Left lung (tissue), 1 donor: Measurements from ENCODE around the genes EDEM2, PROCR, CNBD2 and DLGAP4.

GRCh38 chr20:34875659-34876509 lies 528 bp upstream of the ACSS2 start:
- PRO-cap, result bidirectional peak, plus-strand start at chr20:34876614, minus-strand start at chr20:34876238

DNA sequence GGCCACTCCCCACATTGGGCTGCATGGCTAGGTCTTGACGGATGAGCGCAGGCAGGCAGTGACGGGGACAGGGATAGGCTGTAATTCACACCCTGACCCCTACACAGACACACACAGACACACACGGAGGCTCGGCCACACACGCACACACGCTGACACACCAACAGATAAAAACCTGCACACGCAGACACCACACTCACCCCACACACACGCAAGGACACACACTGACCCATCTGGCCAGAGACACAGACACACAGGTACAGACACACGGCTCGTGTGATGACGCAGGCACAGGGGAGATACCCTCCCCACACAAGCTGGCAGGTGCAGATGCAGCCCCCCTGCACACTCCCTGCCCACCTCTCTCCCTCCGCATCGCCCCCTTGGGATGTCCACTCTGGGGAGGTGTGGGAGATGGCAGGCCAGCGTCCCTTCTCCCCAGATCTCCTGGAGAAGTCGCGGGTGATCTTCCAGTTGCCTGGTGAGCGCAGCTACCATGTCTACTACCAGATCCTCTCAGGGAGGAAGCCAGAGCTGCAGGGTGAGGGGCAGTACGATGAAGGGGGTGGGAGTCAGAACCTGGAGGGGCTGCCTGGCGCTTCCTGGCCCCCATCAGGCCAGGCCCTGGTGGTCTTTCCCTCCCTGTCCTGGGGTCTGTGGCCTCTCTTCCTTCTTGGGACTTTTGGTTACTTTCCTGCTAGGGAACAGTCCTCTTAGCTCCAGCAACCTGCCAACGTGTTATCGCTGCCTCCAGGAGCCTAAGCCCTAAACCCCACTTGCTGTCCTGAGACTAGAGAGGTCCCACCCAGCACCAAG lies 30.2 kb downstream of the MYH7B start:
- PRO-cap, result no peak

DNA sequence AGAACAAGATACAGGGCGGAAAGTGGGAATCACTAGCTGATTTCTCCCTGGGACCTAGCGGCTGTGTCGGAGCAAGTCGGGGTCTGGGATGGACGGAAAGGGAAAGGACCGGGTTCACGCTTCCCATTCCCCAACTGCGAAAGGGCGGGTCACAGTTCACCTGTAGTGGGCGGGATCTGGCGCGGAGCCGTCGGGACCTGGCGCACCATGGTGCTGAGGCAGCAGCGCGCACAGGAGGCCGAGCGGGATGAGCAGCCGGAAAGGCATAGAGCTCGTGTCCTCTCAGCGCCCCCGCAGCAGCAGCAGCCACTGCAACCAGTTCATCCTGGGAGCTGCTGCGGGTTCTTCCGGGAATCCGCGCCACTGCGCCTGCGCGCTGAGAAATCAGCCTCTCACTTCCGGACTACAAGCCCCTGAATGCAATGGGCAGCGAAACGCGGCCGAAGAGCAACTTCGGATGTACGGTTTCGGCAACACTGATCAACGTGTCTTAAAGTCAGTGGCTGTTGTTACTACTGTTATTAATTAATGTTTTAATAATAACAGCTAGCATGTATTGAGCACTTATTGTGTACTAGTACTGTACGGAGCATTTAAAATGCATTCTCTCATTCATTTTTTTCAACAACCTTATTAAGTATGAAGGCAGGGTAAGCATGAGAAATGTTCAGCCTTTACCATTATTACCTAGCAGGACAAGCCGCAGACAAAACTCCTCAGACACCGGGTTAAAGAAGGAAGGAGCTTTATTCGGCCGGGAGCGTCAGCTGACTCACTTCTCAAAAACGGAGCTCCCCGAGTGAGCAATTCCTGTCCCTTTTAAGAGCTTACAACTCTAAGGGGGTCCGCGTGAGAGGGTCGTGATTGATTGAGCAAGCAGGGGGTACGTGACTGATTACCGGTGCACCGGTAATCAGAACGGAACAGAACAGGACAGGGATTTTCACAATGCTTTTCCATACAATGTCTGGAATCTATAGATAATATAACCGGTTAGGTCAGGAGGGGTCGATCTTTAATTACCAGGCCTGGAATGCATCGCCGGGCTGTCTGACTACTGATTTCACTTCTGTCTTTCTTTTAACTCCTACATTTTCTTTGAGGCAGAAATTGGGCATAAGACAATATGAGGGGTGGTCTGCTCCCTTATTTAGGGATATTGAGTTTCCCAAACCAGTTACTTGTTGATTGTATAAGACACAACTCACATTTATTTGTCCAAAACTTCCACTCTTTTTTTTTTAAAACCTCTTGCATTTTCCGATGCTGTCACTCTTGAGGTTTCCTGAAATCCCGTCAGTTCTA lies at the start of gene EDEM2:
TSS of gene EDEM2 (minus strand) at position 345 of the 1,305 bp plus-strand sequence.
- PRO-cap, result bidirectional peak, plus-strand start at position 450 of the sequence, minus-strand start at position 317 of the sequence; unidirectional peak, plus-strand start at position 749 of the sequence

DNA sequence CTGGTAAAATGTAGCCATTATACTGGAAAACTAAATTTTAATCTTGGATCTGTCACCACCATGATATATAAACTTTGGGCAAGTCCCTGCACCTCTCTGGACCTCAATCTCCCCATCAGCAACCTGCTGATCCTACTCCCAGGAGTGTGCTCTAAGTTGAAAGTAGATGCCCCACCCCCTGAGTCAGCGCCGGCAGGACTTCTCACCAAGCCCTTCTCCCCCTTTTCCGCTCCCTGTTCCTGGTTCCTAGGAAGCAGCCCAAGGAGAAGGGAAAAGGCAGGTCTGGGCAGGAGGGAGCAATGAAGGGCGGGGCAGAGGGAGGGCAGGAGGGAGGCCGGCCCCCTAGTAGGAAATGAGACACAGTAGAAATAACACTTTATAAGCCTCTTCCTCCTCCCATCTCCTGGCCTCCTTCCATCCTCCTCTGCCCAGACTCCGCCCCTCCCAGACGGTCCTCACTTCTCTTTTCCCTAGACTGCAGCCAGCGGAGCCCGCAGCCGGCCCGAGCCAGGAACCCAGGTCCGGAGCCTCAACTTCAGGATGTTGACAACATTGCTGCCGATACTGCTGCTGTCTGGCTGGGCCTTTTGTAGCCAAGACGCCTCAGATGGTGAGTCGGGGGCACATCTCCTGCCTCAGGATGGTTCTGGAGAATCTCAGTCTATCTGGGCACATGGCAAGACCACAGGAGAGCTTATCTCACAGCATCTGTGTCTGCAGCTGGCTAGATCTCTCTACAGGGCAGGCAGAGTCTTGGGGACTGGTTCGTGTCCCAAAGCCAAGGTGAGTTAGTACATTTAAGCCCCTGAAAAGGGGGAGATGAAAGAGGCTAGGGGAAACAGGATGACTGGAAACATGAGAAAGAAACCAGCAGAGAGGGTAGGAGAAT lies at the start of gene PROCR:
TSS of gene PROCR (plus strand) at position 458 of the 889 bp plus-strand sequence.
- PRO-cap, result bidirectional peak, plus-strand start at position 473 of the sequence, minus-strand start at position 226 of the sequence

DNA sequence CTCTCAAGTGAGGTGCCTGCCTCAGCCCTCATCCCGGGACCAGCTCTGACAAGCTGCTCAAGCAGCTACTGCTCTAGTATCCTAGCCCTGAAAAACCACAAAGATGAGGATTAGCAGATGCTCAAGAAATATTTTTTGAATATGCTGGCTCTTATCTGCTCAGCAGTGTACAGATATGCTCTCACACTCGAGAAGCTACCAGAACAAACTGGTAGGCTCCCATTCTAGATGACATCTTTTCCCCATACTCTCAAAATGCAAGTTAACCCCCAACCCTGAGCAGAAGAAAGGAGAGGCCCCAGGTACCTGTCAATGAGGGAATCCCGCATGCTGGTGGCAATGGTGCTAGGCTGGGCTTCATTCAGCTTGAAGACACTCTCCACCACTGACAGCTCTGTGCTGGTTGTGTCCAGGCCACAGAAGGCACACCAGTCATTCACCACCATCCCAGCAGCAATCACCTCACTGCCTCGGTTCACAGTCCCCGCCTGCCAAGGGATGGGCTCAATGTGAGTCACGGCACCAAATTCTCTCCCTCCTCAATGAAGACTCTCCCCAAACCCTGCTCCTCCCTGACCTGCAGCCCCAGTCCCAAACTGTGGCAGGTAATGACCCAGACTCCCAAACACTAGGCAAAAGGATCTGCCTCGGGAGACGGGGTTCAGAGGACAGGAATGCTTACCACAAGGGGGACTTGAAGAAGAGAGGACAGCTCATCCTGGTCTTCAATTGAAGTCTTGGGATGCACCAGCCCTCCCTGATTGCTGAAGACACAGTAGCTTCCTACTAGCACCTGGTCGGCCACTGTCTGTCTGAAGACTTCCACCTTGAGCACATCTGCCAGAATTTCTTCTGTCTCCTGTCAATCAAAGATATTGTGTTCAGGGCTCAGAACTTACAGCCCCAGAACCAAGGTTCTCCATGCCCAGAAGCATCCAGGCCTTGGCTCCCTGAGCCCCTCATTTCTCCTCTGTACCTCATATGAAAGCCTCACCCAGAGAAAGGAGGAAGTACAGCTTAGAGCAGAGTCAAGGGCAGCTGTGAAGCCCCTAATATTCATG lies 1.7 kb upstream of the MMP24OS start:
- PRO-cap, result no peak

DNA sequence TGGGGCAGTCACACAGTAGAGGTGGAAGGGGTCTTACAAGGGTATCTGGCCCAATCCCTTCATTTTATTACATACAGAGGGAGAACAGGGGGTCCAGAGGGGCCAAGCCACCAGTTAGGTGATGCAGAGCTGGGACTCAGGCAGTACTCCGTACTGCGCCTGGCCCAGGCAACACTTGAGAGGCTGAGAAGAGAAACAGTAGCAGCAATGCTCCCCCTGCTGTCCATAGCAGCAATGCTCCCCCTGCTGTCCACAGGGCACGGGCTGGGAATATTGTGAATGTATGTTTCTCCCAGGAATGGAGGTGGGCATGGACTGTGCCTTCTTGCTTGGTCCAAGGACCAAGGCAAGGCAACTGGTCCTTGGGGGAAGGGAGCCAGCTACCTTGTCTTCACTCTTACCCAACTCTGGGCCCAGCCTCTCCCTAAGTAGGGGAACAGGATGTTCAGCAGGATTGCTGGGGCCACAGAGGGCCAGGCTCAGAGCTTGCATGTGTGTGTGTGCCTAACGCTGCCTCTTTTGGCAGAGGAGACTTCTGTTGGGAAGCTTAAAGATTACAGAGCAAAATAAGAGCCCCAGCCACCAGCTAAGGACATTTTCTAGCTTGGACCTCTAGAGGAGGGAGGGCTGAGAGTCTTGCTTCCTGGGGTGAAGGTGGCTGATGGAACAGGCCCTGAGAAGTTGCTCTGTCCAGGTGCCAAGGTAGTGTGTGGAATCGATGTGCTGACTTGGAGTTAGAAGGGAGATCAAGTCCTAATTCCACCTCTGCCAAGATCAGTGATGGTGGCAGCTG lies 14.9 kb upstream of the FAM83C start:
- PRO-cap, result no peak

DNA sequence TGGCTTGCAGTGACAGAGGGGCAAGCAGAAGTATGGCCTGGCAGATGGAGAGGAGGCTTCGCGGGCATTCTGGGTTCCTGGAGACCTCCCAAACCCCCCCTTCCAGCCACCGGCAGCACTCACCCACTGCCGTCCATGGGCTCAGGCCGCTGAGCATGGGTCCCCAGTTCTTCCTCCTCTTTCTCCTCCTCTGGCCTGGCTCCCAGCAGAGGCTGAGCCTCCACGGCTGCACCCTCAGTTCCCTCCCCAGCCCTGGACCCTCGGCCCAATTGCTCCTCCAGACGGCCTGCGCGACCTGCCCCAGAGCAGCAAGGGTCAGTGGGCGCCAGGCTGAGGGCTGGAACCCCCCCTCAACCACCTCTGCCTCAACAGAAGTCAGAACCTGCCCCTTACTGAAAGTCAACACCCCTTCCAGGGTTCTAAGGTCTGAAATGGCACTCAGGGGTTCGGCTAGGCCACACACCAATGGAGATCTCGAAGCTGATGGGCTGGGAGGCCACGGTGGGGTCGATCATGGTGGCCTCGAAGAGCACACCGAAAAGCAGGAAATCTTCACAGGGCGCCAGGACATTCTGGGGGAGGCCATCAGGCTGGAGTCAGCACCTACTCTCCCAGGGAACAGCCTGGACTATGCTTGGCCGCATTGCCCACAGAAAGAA lies 15.8 kb upstream of the SPAG4 start:
- PRO-cap, result no peak

DNA sequence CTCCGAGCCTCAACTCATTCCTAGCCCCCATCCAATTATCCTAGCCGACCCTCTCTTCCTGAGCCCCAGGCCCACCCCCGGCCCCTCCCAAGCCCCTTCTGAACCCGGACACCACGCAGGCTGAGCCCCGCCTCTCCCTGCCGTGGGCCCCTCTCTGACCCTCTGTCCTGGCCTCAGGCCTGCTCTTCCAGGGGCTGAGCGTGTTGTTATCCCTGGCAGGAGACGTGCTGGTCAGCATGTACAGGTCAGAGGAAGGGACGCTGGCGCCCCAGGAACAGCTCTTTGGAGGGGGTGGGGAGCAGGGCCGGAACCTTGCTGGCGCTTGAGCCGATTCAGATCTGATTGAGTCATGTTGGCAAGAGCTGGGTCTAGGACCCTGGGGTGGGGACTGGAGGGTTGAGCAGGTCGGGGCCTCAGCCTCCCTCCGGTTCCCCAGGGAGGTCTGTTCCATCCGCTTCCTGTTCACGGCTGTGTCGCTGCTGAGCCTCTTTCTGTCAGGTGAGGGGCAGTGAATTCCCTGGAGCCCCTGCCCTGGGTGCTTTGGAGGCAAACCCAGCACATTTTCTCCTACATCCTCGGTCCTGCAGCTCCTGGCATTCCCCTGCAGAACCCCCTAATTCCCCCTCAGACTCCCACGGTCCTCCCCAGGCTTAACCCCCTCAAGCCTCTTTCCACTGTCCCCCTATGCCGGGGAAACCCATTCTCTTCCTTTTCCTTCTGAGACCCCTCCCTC lies 1.9 kb downstream of the SPAG4 start:
- PRO-cap, result no peak

GRCh38 chr20:35701742-35702532 lies 2.7 kb downstream of the ROMO1 start:
- PRO-cap, result unidirectional peak, minus-strand start at chr20:35701898; unidirectional peak, minus-strand start at chr20:35701965; bidirectional peak, plus-strand start at chr20:35702461, minus-strand start at chr20:35702255

- PRO-cap, result no peak
Measured at GRCh38 chr20:35742295-35742433, 104 bp upstream of the RBM39 start.

GRCh38 chr20:35767889-35768625 lies 3.8 kb upstream of the PHF20 start:
- PRO-cap, result bidirectional peak, plus-strand start at chr20:35768177, minus-strand start at chr20:35768217; bidirectional peak, plus-strand start at chr20:35768335, minus-strand start at chr20:35768278

DNA sequence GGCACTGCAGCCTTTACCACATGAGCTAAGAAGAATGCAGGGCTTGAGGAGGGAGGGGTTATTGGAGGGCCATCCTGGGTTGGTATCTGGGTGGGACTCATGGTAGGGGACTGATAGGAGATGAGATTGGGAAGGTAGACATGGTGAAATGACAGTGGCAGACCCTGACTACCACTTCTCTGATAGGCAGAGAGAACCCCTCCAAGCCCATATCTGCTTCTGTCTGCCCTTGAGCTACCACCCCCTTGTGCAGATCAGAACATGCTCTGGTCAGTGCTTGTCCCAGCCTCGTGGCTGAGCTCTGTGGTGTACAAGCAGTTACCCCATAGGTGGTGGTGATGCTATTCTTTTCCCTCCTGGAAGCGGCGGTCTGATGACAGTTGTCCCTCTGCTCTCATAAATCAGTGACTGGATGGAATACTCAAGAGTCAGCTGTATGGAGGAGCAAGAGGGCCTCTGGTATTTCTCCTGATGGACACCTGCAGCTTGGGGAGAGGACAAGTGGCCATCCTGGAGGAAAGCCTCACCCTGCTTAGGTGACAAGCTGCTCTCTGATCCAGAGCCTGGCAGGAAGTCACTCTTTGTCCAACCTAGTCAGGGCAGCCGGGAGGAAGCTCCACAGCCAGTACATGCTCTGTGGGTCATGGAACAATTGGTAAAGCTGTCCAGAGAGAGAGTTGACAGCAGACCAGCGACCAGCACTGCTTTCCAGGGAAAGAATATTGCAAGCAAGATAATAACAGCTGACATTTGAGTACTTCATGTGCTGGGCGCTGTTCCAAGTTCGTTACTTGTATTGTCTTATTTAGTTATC lies 47.3 kb downstream of the SCAND1 start:
- PRO-cap, result no peak

- PRO-cap, result no peak
Measured at GRCh38 chr20:35968240-35968779, at the start of gene CNBD2. Gene CNBD2 (plus strand): TSS chr20:35968590.

DNA sequence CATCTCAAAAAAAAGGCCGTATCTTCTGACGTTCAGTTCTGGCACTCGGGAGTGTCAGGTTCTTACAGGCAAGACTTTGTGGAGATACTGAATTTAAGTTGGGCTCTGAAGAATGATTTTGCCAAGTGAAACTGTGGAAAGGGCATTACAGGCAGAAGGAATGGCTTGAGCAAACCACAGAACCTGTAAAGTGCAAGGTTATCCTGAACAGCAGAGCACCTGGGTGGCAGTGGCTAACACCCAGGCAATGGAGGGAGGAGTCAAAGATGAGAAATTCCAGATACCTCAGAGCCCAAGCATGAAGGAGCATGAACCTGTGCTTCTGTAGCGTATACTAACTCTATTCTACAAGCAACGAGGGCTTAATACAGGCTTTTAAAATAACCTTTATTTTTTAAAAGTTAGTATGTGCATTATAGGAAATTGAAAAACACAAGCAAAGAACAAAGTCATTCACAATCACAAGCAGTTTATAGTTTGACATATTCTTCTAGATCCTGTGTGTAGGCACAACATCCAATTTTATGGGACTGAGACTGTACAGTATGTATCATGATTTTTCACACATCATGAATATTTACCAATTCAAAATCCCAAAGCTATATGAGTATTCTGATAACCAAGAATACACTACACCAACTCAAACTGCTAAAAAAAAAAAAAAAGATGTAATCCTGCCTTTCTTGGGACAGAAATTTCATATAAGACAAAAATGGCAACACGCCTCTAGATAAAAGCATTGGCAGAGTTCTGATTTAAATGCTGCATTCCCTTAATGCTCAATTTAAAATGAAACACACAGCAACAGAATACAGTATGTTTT lies 77.1 kb downstream of the CNBD2 start:
- PRO-cap, result no peak

DNA sequence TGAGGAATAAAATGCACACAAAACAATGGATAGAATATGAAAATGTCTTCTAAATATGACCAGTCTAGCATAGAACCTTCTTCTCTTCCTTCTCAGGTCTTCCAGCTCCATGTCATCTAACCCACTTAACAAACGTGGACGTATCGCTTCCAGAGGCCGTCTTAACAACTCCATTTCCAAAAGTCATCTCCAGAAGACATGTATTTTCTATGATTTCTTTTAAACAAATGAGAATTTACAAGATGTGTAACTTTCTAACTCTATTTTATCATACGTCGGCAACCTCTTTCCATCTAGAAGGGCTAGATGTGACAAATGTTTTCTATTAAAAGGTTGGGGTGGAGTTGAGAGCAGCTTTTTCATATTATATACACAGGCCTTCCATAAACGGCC lies 81.4 kb downstream of the CNBD2 start:
- PRO-cap, result no peak

DNA sequence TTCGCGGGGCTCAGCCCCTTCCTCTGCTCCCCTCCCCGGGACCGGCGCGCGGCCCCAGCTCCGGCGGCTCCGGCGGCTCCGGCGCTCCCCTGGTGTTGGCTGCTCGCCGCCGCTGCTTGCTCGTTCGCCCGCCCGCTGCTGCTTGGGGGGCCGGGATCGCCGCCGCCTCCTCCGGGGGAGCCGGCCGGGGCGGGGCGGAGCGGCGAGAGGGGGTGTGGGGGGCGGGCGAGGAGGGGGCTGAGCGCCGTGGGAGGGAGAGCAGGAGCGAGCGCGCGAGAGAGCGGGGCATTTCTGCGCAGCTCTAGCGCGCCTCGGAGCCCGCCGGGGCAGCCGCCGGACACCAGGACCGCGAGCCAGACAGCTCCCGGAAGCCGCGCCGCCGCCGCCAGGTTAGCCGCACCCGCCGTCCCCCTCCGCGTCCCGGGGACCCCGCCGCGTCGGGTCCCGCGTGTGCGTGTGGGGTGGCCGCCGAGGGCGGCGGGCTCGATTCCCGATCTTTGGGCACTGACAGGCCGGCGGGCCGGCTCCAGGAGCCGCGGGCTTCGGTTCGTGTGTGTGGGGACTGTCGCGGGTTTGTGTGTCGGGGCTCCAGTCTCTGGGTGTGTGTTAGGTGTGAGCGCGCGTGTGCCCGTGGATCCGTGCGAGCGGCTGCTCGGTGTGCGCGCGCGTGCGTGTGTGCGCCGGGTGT lies 62.0 kb upstream of the EPB41L1 start:
- PRO-cap, result bidirectional peak, plus-strand start at position 256 of the sequence, minus-strand start at position 91 of the sequence; bidirectional peak, plus-strand start at position 304 of the sequence, minus-strand start at position 363 of the sequence

DNA sequence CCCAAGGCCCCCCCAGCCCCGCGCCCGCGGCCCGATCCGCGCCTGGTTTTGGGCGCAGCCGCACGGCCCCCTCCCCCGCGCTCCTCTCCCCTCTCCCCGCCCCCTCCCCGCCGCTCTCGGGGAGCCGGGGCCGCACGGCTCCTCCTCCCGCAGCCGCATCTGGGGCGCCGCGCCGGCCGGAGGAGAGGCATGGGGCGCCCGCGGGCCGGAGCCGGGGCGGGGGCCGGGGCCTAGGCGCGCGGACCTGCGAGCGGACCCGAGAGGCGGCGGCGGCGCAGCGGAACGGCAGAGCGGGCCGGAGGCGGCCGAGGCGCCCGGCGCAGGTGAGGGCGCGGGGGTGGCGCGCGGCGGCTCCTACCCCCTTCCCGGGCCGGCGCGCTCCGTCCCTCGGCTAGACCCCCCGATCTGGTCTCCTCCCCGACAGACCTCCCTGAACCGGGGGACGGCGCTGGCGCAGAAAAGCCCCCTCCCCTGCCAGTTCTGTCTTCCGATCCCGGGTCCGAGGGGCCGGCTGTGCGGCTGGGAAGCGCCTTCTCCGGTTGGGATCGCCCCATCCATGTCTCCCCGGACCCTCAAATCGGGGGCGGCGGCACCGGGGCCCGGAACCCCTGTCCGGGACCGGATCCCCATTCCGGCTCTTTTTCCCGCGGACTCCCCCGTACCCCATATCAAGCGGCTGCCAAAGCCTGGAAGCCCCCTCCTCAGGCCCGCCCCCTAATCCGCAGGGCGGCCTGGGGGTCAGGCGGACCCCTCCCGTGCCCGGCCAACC lies at the start of gene DLGAP4:
TSS of gene DLGAP4 (plus strand) at position 150 of the 769 bp plus-strand sequence.
- PRO-cap, result no peak

- PRO-cap, result no peak
Measured at GRCh38 chr20:36468317-36468757, 73.0 kb upstream of the MYL9 start.

DNA sequence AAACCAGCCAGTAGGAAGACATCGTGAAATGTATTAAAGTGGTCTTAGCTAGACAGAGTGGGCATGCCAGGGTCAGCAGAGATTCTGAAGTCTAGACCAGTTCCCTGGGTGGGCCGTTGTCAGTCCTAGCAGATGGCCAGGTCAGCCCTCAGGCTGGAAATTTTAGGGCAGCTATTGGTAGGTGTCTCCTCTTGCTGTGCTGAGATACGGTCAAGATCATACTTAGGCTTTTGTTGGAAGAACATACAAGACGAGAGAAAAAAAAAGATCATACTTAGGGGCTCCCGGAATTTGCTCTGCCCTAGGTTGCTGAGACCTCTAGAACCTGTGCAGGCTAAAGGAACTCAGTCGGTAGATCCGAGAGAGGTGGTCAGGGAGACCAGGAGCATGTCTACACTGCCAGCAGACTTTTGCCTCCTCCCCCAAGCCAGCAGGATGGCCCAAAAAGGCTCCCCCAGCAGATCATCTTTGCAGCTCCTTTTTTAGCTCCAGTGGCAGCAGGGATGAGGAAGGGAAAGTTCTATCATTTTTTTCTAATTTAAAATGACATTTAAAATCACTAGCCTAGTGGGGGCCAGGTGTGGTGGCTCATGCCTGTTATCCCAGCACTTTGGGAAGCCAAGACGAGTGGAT lies 69.6 kb upstream of the MYL9 start:
- PRO-cap, result no peak

DNA sequence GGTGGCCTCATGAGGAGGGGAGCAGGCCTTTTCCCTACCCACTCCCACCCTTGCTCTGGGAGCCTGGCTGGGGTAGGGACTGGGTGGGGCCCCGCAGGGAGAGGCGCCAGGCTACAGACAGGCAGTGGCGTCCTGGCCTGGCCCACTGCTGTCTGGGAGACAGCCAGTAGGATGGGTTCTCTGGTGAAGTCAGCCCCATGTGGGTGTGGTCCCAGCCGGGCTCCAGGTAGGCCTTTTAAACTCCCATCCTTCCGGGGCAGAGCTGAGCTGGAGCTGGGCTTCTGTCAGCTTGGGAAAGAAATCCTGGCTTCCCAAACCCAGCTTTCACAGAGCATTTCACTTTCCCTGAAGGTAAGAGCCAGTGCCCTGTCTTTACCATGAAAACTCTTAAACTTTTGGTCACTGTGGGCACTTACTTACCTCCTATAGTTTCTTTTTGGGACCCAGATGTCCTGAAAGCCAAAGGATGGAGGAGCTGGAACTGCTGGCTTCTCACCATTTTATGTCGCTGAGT lies 68.4 kb upstream of the MYL9 start:
- PRO-cap, result no peak